Esophagus squamous epithelium (tissue), 4 donors: Measurements from ENCODE around the genes GNAT2 and UBL4B.

DNA sequence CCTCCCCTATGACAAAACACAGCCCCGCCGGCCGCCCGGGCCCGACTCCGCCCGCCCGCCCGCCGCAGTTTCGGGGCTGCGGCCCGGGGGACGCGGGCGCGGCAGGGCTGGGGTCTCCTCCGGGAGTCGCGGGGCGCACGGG lies 465 bp downstream of the SORT1 start:
- PRO-cap, result no peak
- RAMPAGE, long total RNA, 4 experiments, result no peak in any of the 4 experiments

DNA sequence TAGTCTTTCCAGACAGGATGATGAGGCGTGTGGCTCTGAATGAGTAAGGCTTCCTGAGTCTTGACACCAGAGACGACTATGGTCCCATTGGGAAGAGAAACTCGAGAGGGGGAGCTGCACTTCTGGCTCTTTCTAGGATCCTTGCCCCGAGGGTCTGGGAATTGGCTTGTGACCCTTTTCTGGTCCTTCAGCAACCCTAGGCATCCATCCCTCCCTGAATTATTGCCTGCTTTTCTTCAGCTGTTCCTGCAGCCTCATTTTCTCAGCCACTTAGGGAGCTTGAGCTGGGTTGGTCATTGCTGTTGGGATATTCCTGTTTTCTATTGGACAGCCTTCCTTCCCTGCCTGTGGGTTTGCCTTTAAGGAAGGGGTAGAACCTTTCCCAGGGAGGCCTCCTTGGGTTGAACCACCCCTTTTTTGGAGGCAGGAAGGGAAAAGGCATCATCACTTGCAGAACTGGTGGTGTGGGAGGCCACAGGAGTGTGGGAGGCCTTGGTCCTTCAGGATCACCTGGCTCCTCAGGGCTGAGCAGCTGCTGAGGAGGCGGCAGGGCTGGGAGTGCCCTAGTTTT lies 834 bp upstream of the CYB561D1 start:
- PRO-cap, result no peak
- RAMPAGE, long total RNA, 4 experiments, result no peak in any of the 4 experiments

GRCh38 chr1:109502482-109502983 lies 7.0 kb downstream of the AMIGO1 start:
- PRO-cap, result no peak
- RAMPAGE, long total RNA, 4 experiments, result no peak in any of the 4 experiments

GRCh38 chr1:109617224-109617963 lies 2.0 kb downstream of the GNAT2 start:
- PRO-cap, result bidirectional peak, plus-strand start at chr1:109617581, minus-strand start at chr1:109617434
- RAMPAGE, long total RNA, 4 experiments, result no peak in any of the 4 experiments

- PRO-cap, result bidirectional peak, plus-strand start at chr1:109619846, minus-strand start at chr1:109619683
- RAMPAGE, long total RNA, 4 experiments, result no peak in any of the 4 experiments
These were observed at the start of gene GNAT2 for GRCh38 chr1:109619290-109620002. TSS of gene GNAT2 (minus strand) at chr1:109619616.

GRCh38 chr1:109649367-109649931 lies 6.5 kb upstream of the GSTM4 start:
- PRO-cap, result no peak
- RAMPAGE, long total RNA, 4 experiments, result no peak in any of the 4 experiments

DNA sequence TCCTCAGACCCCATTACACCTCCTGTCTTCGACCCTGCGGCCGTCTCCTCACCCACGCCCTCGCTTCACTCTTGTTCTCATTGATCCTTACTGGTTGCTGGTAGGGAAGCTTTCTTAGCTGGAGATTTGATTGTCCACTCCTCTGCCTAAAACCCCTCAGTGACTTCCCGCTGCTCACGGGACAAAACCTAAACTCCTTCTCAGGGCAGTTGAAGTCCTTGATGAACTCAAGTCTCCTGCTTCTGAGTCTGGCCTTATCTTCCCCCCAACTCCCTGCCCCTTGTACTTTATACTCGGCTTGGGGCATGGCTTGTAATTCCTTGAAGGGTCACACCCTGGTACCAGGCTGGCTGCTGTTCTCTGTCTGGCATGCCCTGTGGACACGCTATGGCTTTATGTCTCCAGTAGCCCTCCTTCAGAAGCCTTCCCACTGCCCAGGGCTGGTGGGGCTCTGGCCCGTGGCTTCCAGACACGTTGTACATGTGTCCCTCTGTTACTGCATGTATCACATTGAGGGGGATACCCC lies 2.4 kb upstream of the EPS8L3 start:
- PRO-cap, result no peak
- RAMPAGE, long total RNA, 4 experiments, result no peak in any of the 4 experiments

- PRO-cap, result no peak
- RAMPAGE, long total RNA, 4 experiments, result no peak in any of the 4 experiments
These were observed 3.2 kb upstream of the EPS8L3 start for GRCh38 chr1:109767011-109767289.

DNA sequence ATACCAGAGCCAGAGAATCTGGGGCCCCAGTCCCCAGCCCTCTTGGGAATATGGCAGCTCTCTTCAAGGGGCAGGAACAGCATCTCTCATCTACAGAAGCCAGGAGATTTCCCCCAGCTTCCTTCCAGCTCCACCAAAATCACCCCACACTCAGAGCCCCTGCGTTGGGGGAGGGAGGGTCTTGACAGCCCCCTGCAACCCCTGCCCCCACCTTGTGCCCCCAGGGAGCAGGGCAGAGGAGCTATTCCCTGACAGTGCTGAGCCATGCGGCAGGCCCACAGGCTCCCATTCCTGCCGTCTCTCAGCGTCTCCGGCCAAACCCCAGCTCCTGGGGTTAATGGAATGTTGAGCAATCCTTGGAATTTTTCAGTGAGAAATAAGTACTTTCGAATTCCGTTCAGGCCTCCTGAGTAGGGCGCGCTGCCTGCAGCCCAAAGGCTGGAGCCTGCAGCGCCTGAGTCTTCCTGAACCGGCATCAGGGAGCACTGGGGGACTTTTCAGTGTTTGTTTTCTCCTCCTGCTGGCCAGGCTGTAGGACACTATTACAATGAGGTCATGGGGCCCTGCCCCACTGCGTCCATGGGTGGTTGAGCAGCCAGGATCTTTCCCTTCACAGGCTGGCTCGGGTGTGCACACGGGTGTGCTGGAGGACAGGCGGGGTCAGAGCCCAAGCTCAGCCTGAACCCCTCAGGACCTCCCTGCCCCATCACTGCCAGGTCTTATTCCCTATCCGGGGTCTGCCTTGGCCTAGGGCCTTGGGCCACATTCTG lies 33.3 kb upstream of the CSF1 start:
- PRO-cap, result bidirectional peak, plus-strand start at position 407 of the sequence, minus-strand start at position 309 of the sequence; bidirectional peak, plus-strand start at position 457 of the sequence, minus-strand start at position 477 of the sequence
- RAMPAGE, long total RNA, 4 experiments, result no peak in any of the 4 experiments

DNA sequence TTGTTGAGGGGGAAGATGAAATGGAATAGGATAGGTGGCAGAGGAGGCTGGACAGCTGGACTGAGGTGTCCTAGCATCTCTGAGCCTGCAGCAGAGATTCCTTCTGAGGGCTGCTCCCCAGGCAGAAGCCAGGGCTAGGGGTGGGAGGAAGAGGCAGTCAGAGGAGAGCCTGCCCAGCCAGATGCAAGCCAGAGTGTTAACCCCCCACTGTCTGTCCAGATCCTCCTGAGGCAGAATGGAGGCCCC lies 1.5 kb downstream of the CSF1 start:
- PRO-cap, result no peak
- RAMPAGE, long total RNA, 4 experiments, result no peak in any of the 4 experiments

DNA sequence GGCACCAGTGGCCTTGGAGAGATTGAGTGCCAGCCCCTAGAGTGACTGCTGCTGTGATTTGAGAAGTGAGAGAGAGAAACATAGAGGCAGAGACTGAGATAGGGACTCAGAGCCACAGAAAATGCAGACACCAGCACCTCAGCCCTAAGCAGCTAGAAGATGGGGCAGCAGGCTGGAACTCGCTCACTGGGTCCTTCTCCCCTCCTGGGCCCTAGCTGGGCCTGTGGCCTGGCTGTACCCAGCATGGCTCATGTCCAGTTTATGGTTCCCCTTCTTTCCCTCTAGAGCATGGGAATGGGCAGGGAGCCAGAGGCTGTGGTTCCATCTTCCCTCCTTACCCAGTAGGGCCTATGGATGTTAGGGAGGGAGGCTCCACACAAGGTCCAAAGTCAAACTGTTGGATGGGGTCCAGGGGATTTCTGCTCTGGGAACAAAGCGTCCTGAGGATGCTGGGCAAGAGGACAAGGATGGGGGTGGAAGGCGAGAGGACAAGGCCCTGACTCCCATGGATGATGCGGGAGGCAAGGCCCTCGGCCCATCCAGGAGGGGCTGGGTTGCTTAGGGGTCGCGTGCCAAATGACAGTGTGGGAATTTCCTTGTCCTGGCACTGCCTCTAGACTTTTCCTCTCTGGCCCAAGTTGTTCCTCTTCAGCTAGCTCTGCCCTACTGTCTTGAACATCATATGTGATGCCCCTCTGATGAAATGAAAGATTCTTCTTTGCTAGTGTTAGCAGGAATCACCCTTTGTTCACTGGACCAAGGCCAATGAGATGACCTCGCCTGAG lies 17.2 kb downstream of the CSF1 start:
- PRO-cap, result no peak
- RAMPAGE, long total RNA, 4 experiments, result no peak in any of the 4 experiments

DNA sequence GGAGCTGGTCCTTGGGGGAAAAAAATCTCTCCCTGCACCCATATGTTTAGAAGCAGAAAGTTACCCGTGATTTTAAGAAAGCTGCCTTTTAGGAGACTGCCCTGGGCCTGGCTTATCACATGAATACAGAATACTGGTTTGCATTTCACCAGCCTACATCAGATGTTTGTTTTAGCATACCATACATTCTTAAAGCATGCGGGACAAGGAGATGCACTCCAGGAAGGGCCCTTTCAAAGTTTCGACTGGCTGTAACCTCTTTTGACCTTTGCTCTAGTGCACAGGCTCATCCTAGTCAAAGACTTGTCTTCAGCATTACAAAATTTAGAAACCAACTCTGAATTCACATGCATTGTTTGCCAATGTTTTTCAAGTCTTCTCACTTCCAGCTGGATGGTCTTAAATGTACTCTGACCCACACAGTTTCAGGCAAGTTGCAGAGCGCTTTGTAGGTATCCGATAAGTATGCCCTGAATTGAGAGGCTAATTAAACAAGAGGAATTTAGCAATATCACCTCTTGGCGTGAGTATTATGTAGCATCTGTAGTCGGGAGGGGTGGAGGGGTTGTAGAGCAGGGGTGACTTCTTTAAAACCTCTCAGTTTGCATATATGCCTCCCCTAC lies 24.6 kb upstream of the AHCYL1 start:
- PRO-cap, result no peak
- RAMPAGE, long total RNA, 4 experiments, result no peak in any of the 4 experiments

GRCh38 chr1:110029579-110029987 lies 4.8 kb upstream of the STRIP1 start:
- PRO-cap, result no peak
- RAMPAGE, long total RNA, 4 experiments, result no peak in any of the 4 experiments

DNA sequence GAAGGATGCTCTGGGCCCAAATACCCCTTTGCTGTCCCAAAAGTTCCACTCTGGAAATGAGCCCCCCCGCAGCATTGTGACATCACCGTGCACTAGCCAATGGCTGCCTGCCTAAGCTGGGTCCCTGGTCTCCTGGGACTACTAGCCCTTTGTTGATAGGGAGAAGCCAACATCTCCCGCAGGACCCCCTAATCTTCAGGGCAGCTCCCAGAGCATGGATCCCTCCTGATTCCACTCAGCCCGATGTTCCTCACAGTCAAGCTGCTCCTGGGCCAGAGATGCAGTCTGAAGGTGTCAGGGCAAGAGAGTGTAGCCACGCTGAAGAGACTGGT lies at the start of gene UBL4B:
Gene UBL4B, plus strand, starts transcription at position 152 of the 332 bp plus-strand sequence.
- PRO-cap, result no peak
- RAMPAGE, long total RNA, 4 experiments, result no peak in any of the 4 experiments

GRCh38 chr1:110229230-110230154 lies 19.4 kb downstream of the KCNC4 start:
- PRO-cap, result bidirectional peak, plus-strand start at chr1:110229685, minus-strand start at chr1:110229508
- RAMPAGE, long total RNA, 4 experiments, result no peak in any of the 4 experiments

GRCh38 chr1:110235098-110235827 lies 25.1 kb downstream of the KCNC4 start:
- PRO-cap, result no peak
- RAMPAGE, long total RNA, 4 experiments, result no peak in any of the 4 experiments

DNA sequence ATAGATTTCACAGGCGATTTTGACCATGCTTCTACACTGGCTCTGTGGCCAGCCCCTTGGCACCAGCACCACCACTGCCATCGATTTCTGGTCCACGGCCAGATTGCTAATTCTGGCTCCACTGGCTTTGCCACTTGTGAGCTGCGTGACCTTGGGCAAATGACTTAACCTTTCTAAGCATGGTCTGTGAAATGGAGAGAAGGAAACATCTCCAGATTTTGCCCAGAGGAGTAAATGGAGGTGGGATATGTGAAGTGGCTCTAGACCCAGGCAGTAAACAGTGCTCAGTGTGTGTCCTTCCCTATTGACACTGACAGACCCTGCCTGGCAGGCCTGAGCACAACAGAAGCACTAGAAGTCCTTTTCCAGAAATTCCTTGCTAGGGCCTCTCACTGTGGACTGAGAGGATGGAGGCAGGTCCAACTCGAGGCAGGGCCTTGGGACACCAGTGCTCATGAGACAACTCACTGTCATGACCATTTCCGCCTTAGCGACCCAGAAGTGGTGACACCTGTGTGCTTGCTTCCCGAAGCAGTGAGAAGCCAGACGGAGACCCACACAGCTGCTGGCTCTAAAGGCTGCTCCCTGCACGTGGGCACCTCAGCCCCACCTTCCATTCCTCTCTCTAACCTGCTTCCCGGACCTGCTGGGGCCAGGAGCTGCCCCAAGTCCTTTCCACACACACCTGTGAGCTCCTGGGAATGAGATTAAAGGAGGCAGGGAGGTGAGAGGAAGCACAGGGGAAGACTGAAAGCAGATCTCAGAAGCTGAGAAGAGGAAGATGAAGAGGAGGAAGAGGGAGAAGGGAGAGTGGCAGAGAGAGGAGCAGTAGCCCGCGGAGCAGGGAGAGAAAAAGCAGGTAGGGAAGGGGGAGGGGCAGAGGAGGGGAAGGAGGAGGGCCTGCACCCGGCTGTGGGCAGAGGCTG lies 33.0 kb downstream of the KCNC4 start:
- PRO-cap, result unidirectional peak, plus-strand start at position 537 of the sequence
- RAMPAGE, long total RNA, 4 experiments, result no peak in any of the 4 experiments

DNA sequence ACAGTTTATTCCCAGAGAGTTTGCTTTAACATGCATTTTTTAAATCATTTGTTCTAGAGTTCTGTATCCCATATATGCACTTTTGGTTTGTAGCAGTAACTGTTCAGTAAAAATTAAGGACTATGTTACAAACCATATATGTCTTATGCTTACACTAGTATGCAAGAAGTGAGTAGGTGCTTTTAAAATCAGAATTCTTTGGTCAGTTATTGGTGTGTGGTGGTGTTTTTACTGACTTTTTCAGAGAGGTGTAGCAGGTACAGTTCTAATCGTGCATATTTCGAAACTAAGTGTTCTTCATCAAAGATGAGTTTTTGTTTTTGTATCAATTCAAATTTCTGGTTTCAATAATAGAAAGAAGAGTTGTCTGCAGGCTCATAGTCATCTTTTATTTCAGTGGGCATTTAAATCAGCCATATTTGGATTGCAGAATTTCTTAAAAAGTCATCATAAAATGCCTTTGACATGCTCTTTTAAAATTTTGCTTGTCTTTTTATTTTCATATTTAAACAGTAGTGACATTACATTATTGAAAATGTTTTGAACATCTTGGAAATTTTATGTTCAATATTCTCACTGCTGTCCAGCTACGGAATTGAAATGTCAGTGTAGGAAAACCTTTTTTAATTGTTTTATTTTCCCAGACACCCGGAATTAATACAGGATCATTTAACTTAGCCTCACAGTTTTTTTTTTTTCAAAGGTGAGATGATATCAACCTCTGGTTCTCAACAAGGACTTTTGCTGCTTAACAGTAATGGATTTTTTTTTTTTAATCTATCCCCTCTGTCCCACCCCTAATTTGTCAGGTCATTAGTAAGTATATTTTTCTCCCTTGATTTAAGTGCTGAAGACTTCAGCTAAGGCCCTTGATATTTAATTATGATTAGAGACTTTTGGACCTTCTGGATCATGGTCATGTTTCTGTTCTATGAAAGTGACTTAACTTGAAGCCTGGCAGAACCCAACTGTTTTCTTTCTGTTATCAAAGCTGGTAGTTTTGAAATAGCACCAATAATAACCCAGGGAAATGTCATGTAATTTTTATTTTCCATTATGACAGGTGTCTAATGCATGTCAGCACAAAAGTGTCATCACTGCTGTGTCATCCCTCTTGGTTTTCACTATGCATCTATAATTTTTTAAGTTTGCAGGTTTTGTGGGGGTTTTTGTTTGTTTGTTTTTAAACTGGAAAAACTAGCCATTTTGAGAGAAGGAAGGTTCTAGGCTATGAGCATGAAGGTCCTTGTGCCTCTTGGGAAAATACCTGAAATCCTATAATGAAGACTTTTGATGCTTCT lies 4.1 kb downstream of the RBM15 start:
- PRO-cap, result no peak
- RAMPAGE, long total RNA, 4 experiments, result no peak in any of the 4 experiments

DNA sequence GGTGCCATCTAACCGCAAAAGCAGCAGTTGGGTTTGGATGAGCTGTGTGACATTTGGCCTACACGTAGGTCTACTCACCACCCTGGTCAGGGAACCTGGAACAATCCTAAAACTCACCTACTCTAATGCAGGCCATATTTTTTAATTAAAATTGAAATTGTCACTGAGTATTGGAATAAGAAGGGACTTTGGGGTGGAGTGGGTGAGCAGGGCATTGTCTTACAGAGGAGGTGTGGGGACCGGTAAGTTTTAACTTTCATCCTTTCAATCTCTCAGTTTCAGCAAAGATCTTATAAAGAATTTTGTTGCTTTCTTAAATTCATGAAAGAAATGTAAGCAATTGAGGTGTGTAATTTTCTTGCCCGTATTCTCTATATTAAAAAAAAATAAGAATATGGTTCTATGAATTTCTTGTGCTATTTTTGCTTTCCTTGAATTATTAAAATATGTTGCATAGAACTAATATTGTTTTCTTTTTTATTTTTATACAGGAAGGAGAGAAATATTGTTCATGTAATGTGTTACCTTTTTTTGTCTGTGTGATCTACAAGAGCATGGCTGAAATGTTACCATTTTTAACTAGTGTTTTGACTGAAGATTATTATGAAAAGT lies 19.1 kb downstream of the SLC16A4 start:
- PRO-cap, result no peak
- RAMPAGE, long total RNA, 4 experiments, result no peak in any of the 4 experiments

DNA sequence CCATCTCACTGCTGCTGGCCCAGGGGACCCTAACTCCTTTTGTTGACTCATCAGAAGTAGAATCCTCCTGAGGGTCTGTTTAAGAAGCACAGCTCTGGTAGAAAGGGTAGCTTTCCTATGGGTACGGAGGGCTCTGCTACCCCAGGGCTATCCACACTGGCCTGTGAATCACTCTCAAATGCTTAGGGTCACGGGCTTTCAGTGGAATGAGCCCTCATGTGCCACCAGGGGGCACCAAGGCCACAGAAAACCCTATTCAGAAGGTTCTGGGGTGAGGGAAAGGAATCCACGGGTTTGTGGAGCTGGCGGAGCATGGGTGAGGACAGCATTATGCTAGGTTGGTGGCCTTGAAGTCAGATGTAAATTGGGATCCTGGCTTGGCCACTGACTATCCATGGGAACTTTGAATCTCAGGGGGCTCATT lies 5.0 kb upstream of the LAMTOR5 start:
- PRO-cap, result no peak
- RAMPAGE, long total RNA, 4 experiments, result no peak in any of the 4 experiments